Renal cortical epithelial cell (primary cell): ENCODE measurements around a stretch of chr10.

DNA sequence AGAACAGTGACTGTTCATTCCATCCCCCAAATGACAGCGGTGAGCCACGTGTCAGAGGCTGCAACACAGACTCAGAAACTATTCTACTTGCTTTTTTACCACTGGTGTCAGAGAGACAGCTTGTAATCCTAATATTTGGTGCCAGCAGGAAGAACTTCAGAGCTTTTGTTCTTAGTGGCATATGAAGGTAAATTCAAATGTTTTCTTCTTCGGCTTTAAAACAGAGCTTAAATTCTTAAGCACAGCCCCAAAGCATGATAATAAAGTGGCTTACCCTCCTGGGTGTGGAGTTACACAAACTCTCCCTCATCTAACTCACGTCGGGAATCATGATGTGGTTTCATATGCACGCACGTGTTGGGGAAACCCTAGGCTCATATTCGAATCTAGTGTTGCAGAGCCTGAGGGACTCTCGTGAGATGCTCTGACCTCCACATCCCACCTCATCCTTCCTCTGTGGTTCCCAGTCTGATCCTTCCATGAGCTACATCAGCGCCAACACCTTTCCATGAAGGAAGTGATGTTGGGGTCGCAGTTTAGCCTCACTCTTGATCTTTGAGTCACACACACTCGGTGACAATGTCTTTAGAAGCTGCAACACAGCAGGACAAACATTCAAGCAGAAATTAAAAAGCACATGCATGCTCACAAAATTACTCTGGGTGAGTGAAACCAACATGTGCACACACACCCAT is 30.3 kb upstream of the AFAP1L2 start:
- RRBS: no CpG with 5 or more reads among the region's 12 CpGs

DNA sequence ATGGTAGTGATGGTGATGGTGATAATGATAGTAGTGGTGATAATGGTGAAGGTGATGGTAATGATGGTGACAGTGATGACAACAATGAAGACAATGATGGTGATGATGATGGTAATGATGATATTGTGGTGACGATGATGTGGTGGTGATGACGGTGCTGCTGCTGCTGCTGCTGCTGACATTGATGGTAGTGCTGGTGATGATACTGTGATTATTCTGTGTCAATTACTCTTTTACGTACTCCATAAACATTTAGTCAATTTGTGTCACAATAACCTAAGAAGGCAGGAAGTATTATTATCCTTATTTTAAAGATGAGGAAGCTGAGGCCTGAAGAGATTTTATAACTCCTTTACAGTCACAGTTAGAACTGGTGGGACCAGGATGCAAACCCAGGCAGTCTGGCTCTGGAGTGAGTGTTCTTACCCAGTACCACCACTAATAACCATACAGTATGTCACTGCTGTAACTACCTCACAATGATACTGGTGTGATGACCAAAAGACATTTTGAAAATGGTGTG is 91.2 kb upstream of the AFAP1L2 start:
- RRBS: no CpG with 5 or more reads among the region's 3 CpGs

- RRBS: no CpG with 5 or more reads among the region's 2 CpGs
These were observed 54.1 kb downstream of the ABLIM1 start for GRCh38 chr10:114603973-114604368.

DNA sequence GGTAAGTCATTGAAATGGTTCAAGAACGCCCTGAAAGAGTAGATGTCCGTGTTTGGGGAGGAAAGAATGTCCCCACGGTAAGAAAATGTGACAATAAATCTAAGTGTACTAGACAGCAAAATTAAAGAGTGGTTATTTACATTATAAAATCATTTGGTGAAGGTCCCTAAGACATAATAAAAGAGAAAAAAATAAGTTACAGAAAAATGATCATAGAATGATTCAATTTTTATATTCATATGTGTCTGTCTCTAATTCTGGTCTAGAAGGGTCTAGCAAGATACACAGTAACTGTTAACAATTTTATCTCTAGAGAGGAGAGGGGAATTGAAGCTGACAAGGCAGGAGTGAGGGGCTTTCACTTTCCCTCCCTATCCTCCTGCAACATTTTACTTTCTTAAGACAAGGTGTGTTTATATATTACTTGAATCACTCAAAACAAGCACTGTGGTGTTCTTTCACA is 27.3 kb downstream of the ABLIM1 start:
- RRBS: no CpG with 5 or more reads among the region's 3 CpGs

DNA sequence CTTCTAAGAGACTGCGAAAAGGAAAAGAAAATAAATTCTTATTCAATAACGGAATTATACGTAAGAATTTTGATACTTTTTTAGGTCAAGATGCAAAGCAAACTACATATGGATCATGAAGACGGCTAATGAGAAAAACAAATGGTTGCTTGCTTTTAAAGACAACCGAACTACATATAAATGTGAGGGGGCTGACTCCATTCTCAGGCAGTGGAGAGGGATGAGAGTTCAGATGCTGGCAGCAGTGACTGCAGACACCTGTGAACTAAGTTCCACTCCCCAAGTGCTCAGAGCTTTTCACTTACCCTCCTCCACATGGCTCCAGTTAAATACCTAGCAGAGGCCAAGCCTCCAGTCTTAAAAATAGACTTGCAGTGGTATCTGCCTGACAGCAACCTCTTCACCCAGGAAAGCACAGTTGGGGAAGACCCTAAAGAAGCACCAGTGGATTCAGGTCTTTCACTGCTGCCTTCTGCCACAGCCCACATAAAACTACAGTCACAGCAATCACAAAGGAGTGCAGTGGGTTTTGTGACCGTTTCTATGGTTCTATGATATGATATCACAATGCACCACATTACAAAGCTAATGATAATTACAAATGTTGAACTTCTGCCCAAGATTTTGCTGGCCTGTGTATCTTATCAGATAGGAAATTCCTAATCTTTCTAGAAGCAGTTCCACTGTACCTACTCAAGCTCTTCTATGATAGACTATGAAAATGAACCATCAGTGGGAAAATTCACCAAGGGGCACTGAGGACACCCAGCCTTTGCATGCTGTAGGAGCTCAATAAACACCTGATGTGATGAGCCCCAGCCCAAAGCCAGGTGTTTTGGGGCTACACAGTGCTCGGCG is 3.2 kb upstream of the ABLIM1 start:
- RRBS: no CpG with 5 or more reads among the region's 8 CpGs

DNA sequence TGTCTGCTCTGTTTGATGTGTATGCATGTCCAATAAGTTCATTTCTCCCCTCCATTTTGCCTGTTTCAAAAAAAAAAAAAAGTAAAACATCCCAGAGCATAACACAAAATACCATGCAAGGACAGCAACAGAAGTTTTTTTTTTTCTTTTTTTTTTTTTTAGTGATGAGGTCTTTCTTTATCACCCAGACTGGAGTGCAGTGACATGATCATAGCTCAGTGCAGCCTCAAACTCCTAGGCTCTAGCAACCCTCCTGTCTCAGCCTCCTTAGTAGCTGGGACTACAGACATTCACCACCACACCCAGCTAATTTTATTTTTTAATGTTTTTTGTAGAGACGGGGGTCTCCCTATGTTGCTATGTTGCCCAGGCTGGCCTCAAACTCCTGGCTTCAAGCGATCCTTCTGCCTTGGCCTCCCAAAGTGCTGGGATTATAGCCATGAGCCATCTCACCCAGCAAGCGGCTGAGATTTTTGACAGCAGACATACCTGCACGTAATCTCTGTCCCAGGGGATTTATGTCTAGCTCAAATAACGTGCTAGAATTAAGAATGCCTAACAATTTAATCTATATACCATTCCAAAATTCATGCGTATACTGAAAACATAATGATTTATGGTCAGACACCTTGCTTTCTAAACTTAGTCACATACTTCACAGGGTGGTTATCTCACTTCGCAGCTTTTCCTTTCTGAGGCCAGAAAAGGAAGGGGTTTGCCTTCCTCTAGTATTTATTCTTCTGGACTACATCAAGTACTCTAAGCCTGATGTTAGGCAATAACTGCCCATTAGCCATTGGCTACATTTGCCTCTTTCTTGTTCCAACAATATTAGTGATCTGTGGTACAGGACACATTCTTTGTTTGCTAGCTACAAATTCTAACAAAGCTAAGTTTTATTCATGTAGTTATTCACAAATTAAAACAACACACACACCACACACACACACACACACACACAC is 72.8 kb upstream of the FHIP2A start:
- RRBS: no CpG with 5 or more reads among the region's 7 CpGs

DNA sequence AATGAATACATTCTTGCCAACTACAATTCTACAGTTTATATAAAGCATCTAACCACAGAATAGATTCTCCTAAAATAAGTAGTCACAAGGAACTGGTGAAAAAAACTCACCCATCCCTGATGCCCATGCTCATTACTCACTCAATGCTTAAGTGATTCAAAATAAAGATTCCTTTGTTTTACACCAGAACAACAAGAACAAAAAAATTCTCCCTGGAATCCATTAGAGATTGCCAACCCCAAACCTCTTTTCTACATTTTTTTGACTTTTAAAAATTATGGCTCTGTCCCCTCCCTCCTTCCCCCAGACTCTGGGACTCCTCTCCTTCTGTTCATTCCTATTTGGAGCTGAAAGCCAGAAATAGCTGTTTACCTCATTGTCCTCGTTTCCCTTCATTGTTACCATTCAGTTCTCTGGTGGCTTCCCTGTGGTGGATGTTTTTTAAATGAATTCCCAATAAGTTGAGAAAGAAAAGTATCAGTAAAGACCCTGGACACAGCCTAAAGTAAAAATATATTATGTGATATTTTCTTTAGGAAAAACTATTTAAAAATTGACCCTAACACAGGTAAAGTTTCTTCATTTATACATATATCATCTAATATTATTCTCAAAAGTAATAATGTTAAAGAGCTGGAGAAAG is 63.2 kb upstream of the FHIP2A start:
- RRBS: no CpG with 5 or more reads among the region's 1 CpG

- RRBS: 2% methylated on average over 23 of the region's 54 CpGs
These were observed 944 bp downstream of the FHIP2A start for GRCh38 chr10:114822172-114823276.

DNA sequence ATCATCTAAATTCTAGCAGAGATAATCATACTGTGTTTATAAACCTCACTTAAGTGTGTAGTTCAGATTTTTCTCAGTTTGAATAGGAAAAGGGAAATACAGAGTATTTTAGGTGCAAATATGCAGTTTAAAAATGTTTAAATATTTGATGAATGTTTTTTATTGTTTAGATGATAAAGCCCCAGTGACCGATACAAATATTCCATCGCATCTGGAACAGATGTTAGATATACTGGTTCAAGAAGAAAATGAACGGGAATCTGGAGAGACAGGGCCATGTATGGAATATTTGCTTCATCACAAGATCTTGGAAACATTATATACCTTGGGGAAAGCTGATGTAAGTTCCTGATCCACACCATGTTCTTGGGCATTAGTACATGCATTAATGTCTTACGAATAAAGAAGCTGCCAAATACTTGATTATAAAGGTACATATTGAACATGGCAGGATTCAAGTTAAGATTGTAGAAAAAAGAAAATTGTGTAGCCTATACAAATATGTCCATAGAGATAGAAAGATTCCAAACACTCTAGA is 11.6 kb downstream of the FHIP2A start:
- RRBS: no CpG with 5 or more reads among the region's 4 CpGs

DNA sequence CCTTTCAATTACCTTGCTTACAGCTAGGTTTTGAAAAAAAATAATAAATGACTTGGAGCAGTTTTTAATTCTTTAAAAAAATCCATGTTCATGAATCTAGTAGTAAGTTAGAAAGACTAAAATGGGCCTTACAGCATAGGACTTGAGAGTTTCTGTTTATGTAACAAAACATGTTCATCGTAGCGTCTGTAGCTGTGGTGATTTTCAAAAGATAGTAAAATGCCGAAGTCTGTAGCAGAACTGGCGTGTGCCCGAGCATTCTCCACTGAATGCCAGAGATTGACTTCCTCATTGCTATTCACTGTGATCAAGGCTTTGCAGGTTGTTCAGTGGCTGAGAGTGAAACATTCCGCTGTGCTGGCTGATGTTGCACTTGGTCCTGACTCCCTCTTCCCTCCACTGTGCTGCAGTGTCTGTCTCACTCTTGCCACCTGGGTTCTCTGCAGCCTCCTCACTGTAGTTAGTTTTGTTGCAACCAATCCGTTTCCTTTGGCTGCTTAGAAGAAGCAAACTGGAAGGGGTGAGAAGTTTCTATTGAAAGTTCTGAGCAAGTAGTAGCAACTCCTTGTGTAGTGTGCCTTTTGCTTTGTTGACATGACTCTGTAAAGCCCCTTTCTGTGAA is 37.6 kb downstream of the FHIP2A start:
- RRBS: no CpG with 5 or more reads among the region's 7 CpGs

- RRBS: no CpG with 5 or more reads among the region's 10 CpGs
These were observed 40.7 kb downstream of the FHIP2A start for GRCh38 chr10:114861988-114862929.

DNA sequence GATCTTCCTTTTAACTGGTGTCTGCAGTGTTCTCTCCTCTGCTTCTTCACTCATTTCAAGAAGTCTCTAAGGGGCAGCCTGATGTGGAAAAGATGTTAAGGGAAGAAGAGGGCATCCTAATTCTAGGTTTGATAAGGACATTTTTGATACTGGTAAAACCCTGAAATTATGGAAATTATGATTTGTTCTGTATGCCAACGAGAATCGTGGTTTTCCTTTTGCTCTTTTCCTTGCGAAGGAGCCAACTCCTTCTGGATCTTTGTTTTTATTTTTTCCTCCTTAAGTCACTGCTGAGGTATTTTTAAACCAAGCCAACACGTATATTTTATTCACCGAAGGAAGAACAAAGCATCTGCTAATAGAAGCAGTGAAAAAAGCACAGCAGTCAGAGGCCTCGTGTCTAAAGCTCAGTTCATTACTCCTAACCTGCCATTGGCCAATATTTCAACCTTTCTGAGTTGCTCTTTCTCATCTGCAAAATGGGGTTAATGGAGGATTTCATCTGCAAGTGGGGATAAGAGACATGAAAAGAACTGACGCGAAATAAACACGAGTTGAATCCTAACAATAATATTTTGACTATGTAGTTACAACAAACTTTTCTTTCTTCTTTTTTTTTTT is 1.5 kb upstream of the ATRNL1 start:
- RRBS: no CpG with 5 or more reads among the region's 9 CpGs

- RRBS: no CpG with 5 or more reads among the region's 13 CpGs
These were observed 271.7 kb downstream of the GFRA1 start for GRCh38 chr10:116001174-116001778.

GRCh38 chr10:116207189-116207572 is 65.8 kb downstream of the GFRA1 start:
- RRBS: no CpG with 5 or more reads among the region's 3 CpGs

DNA sequence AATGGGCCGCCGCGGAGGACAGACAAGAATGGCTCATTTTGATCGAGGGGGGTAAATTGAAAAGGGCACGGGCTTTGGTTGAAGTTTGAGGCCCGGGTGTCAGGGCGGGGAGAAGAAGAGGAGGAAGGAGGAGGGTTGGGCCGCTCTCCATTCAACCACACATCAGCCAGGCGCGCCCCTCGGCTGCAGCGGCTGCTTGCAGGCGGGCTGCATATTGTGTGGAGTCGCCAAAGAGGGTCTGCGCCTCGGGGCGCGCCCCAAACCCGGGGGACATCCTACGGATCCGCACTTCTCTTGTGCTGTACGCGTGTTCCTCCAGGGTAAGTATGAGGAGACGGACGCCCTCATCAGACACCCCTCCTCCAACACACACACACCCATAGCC is 1.4 kb upstream of the GFRA1 start:
- RRBS: no CpG with 5 or more reads among the region's 25 CpGs

DNA sequence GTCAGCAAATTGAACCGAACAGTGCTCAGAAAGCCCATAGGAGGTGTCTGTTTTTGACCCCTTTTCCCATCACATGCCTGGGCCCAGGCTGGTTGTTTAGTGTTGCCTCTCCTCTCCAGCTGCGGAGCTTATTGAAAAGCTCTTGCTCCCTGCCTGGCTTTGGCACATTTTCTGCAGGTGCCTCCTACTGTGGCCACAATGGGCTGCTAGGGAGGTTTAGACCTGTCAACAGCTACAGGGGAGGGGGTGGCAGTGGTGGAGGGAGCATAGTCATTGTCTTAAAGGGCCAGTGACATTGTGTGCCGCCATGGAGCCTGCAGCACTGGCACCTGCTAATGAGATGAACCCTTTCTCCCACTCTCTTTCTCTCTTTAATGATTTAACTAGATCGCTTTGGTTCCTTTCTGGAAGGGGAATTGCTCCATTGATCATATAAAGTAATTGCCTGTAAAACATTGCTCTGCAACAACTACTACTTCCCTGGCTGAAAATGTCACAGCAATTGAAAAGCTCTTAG is 13.2 kb upstream of the ENO4 start:
- RRBS: no CpG with 5 or more reads among the region's 4 CpGs

DNA sequence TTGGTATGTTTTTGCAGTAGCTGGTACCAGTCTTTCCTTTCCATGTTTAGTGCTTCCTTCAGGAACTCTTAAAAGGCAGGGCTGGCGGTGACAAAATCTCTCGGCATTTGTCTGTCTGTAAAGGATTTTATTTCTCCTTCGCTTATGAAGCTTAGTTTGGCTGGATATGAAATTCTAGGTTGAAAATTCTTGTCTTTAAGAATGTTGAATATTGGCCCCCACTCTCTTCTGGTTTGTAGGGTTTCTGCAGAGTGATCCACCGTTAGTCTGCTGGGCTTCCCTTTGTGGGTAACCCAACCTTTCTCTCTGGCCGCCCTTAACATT is 67.8 kb downstream of the SHTN1 start:
- RRBS: no CpG with 5 or more reads among the region's 5 CpGs

GRCh38 chr10:117138744-117138946 is 575 bp upstream of the VAX1 start:
- RRBS: no CpG with 5 or more reads among the region's 6 CpGs

DNA sequence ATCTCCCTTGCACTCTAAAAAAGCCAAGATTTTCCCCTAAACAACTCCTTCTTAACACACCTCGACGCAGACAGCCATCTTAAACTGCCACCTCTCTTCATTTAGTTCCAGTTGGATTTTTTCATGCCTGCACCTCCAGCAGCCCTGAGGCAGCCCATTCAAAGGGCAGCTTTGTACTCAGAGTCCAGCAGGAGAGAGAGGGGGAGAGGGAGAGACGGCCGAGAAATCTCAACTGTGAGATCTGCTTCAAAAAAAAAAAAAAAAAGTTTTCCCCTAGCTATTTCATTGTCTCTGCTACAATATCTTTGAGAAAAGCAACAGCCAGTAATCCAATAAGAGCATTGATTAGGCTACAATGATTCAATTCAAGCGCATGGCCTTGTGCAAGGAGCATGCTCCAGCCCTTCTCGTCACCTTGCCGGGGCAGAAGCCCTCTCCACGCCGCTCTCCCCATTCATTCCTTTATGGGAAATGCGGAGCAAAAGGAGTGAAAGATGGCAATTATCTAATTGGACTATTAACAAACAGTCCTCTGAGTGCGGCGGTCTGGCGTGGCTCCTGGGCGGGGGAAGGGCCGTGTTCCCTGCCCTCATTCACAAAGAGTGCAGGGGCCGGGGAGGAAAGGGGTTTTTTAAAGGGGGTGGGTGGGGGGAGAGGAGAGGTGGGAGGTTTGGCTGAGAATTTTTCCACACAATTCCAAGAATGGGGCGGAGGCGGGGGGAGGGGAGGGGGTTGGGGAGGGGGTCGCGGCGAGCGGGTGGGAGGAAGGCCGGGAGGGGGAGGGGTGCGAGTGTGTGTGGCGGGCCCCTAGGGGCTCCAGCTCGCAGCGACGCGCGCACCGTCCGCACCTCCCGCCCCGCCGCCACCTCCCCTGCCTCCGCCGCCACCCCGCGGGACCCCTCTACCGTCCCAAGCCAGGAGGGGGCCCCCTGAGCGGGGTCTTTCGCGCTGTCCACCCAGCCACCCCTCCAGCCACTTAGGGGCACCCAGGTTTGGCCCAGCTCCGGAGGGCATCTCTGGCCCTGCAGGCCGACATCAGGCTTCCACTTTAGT is 1.2 kb upstream of the VAX1 start:
- RRBS: no CpG with 5 or more reads among the region's 45 CpGs